Psoas muscle (tissue), 2 donors: ENCODE measurements around the gene IPO11.

DNA sequence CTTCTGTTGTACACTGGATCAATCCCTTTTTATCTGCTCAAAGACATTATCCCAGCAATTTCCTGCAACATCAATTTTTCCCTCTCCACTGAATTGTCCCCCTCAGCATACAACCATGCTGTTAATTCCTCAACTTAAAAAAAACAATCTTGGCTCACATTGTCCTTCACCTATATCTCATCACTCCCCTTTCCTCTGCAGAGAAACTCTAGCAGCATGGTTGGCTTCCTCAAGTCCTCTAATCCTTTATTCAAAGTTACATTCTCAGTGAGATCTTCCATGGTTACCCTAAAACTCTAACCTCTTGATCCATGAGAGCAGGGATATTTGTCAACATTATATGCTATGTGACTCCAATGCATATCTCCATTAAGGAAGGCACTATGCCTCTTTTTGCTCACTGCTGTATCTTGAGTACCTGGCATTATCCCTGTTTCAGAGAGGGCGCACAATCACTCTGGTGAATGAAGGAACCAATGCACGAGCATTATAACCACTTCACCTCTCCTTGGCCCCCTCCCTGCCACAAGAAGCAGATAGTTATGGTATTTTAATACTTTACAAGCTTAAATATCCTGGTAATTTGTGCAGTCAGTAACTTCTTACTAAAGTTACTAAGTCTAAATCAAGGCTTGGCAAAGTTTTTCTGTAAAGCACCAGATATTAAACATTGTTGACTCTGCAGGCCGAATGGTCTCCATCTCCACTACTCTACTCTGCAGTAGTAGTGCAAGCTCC is 71.8 kb upstream of the PDE4D start:
- PRO-cap, 2 experiments, result no peak in any of the 2 experiments

GRCh38 chr5:60821104-60821684 is 22.9 kb downstream of the ELOVL7 start:
- PRO-cap, 2 experiments, result no peak in any of the 2 experiments

DNA sequence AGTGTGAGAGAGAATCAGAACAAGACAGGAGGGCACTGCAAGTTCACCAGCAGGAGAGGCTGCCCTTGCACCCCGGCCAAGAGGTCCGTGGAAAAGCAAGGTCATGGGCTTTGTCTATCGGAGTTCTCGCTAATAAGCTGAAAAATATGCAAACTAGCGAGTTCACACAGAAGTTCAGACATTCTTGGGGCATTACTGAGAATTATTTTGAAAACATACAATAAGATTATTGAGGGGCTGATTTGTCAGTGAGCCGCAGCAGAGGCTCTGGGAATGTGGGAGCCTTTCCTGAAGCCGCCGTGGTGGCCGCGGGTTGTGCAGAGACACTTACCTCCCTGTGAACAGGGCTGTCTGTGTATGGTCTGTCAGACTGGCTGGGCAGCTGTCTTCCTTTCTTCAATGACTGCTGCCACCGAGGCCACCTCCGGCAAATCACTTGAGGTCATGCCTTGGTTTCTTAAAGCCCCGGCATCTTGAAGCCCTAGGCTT is 79.6 kb upstream of the ZSWIM6 start:
- PRO-cap, 2 experiments, result no peak in any of the 2 experiments

GRCh38 chr5:61304420-61305301 is 27.4 kb upstream of the ZSWIM6 start:
- PRO-cap, 2 experiments, result no peak in any of the 2 experiments

- PRO-cap, 2 experiments, result no peak in any of the 2 experiments
Measured at GRCh38 chr5:61338779-61339548, 6.9 kb downstream of the ZSWIM6 start.

- PRO-cap, 2 experiments, result no peak in any of the 2 experiments
Measured at GRCh38 chr5:61637346-61637963, 305.4 kb downstream of the ZSWIM6 start.

DNA sequence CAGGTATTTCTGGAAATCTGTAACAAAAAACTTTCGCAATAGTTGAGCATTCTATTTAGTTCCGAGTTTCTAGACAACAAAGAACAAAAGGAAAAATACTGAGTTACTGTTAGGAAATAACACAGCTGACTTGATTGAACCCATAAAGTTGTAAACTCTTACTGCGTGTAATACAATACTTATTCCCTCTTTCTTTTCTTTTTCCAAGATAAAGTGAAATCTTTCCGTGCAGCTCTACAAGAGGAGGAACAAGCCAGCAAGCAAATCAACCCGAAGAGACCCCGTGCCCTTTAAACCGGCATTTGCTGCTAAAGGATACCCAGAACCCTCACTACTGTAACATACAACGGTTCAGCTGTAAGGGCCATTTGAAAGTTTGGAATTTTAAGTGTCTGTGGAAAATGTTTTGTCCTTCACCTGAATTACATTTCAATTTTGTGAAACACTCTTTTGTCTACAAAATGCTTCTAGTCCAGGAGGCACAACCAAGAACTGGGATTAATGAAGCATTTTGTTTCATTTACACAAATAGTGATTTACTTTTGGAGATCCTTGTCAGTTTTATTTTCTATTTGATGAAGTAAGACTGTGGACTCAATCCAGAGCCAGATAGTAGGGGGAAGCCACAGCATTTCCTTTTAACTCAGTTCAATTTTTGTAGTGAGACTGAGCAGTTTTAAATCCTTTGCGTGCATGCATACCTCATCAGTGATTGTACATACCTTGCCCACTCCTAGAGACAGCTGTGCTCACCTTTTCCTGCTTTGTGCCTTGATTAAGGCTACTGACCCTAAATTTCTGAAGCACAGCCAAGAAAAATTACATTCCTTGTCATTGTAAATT is 18.2 kb downstream of the DIMT1 start:
- PRO-cap, 2 experiments, result no peak in any of the 2 experiments

DNA sequence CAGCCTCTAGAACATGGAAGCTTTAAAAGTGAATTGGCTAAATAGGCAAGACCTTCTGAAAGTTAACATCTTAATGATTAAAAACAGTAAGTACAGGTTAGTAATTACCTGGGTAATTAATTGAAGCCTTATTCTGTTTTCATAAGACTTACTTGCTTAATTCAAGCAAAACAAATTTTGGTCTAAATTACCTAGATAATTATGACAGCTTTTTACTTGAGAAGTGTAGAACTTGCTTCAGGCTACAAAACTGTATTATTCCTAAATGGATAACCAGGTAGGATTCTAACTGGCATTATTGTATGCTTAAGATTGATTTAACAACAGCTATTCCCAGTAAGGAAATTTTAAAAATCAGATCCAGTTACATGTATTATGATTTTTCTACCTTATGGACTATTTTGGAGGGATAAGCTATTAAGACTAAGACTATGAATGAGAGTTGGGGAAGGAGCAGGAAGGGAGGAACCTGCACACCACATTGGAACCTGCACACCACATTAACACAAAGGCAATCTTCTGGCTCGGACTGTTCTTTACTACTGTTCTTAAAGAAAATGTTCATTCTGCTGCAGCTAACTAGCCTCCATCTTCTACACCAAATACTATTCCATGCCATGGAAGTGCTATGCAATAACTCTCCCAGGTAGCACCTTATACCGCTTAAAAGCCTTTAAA is 13.4 kb downstream of the DIMT1 start:
- PRO-cap, 2 experiments, result no peak in any of the 2 experiments

DNA sequence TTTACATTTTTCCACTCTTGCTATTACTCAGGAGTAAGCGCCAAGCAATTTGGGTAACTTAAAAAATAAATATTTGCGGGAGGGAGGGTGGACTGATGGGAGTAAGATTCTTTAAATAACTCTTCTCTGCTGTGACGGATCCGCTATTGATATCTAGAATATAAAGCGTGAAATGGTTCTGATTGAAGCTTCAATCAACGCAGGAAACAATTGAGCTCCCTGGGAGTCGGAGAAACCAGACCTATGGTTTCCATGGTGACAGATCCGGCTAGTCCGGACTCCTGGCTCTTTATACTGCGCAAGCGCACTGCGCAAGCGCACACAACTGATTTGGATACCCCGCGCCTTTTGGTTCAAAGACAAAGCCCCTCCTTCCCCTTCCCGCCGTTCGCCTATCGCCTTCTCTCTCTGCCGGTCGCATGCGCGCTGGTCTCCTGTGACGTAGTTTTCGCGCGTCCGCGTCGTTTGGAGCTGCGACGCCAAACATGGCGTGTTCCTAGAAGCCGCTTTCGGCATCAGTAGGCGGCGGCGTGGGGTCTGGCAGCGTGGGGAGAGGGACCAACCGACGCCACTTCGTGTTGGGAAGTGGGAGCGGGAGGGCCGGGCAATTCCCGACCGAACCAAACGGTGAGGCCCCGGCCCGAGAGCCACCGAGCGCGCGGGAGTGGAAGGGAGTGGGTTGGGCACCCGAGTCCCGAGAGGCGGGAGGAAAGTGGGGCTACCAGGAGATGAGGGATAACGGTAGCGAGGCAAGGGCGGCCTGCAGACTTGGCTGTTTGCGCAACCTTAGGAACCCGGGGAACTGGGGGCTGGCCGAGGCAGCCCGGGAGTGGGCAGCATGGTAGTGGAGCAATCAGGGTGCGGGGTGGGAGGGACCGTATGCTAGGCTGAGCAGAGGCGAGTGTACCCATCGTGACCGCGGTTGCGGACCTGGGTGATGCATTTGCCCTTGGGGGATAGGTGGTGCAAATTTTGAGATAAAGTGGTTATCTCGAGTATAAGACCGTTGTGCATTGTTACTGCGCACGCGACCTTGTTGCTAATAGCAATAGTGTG is at the start of gene IPO11:
TSS of gene IPO11 (plus strand) at position 461 of the 1,056 bp plus-strand sequence.
- PRO-cap, 2 experiments, result peak in 2 of 2 experiments; most common plus-strand start position 476 of the sequence (in 2); most common minus-strand start position 245 of the sequence (in 1)

GRCh38 chr5:64166307-64166626 is 624 bp downstream of the RNF180 start:
- PRO-cap, 2 experiments, result no peak in any of the 2 experiments

GRCh38 chr5:64783601-64784161 is 15.0 kb downstream of the CWC27 start:
- PRO-cap, 2 experiments, result no peak in any of the 2 experiments

DNA sequence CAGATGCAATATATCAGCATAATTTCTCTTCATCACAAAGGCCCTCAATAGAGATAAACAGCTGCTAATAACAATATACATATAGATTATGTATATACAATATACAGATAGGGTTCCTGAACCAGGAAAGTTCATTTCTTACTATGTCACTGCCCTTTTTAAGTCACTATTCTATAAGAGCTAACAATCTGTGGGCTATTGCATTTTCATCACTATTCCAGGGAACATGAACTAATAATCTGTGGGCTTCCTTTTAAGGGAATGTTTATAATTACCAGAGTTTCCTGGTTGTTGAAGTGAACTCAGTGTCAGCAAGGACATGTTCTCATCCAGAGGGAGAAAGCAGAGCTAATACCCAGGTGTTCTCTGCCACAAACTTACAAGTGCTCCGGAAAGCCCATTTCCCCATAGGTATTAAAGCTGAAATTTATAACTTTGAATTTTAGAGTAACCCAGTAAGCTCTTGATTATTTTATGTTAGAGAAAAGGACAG is 69.6 kb downstream of the CWC27 start:
- PRO-cap, 2 experiments, result no peak in any of the 2 experiments

DNA sequence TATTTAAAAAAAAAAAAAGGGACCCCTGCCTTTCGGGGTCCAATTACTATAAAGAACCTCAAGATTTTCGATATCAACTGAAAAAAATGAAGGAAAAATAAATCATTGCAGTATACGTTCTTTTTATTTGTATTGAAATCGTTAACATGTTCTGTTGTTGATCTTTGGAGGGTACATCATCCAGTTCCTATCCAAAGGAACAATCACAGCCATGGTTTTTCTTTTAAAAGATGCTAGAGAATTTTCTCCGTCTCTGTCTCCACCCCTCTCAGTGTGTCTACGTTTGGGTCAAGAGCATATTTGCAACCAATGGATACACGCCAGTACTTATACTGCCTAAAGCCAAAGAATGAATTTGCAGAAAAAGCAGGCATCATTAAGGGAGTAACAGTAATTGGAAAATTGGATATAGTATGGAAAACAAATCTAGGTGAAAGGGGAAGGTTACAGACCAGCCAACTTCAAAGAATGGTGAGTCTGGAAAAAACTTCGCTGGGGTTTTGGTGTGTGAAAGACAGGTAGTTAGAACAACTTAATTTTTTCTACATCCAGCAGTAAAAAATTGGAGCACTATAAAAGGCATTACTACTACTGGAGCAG is 35.7 kb downstream of the SHLD3 start:
- PRO-cap, 2 experiments, result no peak in any of the 2 experiments

GRCh38 chr5:65810027-65810535 is 88.1 kb downstream of the NLN start:
- PRO-cap, 2 experiments, result no peak in any of the 2 experiments

DNA sequence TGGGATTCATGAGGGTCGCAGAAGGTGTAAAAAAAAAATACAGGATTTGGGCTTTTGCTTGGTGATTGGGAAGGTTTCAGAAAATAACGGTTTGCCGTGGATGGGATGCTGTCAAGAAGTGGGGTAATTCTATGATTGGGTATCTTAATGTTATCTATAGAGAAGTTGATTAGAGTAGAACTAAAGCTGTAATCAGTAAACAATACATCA is 76.9 kb downstream of the ERBIN start:
- PRO-cap, 2 experiments, result no peak in any of the 2 experiments

- PRO-cap, 2 experiments, result no peak in any of the 2 experiments
Measured at GRCh38 chr5:66033606-66034369, 107.4 kb downstream of the ERBIN start.

GRCh38 chr5:66153739-66154245 is 9.7 kb downstream of the SREK1 start:
- PRO-cap, 2 experiments, result no peak in any of the 2 experiments

GRCh38 chr5:66163497-66164017 is 19.5 kb downstream of the SREK1 start:
- PRO-cap, 2 experiments, result no peak in any of the 2 experiments

- PRO-cap, 2 experiments, result no peak in any of the 2 experiments
Measured at GRCh38 chr5:66333145-66333559, 189.1 kb downstream of the SREK1 start.

DNA sequence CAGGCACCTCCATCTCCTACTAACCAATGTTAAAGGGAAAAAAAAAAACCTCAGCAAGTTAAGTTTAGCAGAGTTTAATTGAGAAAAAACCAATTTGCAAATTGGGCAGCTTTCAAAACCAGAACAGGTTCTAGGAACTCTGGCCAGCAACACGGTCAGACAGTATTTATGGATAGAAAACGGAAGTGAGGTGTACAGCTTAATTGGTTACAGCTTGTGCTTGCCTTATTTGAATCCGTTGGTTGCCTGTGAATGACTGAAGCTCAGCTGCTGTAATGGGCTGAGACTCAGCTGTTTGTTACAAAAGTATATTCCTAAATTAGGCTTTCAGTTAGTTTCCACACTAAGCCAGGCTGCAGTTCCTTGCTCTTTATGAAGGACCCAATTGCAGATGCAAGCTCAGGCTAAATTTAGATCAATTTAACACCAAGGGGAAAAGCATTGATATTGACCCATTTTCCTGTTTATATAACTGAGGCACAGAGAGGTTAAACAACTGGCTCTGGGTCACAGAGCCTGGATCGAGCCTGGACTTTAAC is 217.0 kb downstream of the SREK1 start:
- PRO-cap, 2 experiments, result no peak in any of the 2 experiments